Metanephros (tissue), 2 donors: ENCODE measurements around a stretch of chr19.

DNA sequence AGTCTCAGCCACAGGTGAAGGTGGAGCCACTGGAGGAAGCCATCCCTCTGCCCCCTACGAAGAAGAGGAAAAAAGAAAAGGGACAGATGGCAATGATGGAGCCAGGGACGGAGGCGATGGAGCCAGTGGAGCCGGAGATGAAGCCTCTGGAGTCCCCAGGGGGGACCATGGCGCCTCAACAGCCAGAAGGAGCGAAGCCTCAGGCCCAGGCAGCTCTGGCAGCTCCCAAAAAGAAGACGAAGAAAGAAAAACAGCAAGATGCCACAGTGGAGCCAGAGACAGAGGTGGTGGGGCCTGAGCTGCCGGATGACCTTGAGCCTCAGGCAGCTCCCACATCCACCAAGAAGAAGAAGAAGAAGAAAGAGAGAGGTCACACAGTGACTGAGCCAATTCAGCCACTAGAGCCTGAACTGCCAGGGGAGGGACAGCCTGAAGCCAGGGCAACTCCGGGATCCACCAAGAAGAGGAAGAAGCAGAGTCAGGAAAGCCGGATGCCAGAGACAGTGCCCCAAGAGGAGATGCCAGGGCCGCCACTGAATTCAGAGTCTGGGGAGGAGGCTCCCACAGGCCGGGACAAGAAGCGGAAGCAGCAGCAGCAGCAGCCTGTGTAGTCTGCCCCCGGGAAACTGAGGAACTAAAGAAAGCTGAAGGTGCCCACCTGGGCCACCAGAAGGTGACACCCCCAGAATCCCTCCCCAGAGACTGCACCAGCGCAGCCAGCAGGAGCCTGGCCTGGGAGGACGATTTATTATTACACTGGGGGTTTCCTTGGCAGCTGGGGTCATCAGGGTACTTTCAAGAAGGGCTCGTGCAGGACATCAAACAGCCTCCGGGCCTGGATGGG lies 2.7 kb downstream of the POLR1G start:
- RAMPAGE, long total RNA: no peak

DNA sequence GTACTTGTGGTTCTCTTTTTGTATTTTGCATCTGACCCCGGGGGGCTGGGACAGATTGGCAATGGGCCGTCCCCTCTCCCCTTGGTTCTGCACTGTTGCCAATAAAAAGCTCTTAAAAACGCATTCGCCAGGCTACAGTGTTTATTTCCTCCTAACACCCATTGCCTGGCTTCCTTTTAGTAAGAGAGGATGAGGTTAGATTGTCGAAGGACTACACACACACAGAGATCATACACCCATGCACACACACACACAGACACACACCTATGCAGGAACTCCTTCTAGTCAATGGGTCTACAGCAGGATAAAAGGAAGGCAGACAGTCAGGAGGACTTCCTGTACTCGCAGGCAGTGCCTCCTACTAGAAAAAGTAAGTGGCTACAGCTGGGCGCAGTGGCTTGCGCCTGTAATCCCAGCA lies 7.3 kb downstream of the FOSB start:
- RAMPAGE, long total RNA: no peak

- RAMPAGE, long total RNA: no peak
Observed at GRCh38 chr19:45505870-45506385, 1.4 kb upstream of the VASP start.

DNA sequence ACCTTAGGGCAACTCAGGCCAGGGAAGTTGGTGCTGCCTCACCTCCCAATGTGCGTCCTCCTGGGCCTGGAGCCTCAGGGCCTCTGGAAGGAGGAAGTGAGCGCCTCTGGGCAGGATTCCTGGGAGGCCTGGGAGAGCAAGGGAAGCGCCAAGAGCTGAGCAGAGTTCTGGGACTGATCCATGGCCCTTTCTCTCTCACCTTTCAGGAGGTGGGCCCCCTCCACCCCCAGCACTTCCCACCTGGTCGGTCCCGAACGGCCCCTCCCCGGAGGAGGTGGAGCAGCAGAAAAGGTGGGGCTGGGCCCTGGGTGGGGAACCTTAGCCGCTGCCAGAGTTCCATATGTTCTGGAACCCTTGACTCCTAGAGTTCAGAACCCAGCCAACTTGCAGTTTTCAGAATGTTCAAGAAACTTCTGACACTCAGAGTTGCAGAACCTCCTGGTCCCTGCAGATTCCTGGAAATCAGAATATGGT lies 13.9 kb downstream of the VASP start:
- RAMPAGE, long total RNA: no peak

DNA sequence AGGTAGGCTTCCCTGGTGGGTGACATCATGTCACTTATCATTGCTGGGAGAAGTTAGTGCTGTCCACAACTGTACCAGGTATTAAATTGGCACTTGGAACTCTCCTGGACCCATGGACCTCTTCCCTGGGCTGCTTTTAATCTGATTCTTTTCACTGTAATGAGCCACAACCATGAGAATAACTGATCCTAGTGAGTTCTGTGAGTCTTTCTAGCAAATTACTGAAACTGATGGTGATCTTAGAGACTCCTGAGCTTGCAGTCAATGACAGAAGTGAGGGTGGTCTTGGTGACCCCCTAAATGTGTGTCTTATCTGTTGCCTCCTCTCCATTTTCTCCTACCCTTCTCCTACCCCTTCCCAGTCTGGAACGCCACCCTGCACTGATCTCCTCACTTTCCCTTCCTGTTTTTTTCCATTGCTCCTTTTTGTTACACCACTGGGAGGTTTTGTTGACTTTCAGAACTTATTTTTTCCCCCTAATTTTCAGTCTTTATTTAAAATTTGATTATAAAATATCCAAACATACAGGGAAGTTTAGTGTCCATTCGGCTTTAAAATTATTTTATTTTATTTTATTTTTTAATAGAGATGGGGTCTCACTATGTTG lies 25.0 kb downstream of the VASP start:
- RAMPAGE, long total RNA: no peak

DNA sequence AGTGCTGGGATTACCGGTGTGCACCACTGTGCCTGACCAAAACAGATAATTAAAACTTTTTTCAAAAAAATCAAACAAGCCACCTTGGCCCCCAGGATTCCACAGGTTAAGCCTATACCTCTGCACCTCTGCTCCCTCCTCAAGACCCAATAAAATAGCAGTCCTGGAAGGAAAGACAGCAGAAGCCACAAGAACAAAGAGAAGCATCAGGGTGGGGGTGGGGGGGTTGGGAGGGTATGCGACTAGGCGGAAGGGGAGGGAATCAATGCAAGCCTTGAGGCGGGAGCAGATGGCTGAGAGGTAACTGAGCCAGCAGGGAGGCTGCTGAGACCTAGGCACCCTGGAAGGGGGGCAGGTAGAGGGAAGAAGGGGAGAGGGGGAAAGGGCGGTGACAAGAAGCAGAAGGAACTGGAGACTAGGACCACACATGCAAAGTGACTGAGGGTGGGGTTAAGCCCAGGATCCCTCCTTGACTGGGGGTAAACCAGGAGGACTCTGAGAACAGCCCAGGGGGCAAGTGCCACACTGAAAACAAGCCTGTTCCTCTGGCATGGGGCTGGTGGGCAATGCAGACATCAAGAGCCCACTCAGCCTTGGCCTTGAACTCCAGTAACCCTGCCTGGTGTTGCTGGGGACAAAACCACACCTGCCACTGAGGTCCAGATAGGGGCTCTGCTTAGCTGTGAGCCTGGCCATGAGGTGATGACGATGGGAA lies 20.5 kb downstream of the OPA3 start:
- RAMPAGE, long total RNA: no peak

DNA sequence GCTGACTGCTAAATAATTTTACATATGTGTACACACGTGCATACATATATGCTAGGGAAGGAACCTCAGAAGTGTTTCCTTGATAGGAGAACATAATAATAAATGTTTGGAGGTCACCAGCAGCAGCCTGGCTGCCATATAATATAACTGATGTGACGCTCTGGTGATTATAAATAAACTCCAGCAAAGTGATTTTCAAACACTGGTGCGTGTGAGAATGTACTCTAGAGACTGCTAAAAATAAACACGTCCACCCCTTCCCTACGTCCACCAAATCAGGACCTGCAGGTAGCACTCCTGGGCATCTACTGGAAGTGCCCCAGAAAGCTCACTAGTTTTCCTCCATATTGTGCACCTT lies 13.2 kb downstream of the OPA3 start:
- RAMPAGE, long total RNA: no peak

DNA sequence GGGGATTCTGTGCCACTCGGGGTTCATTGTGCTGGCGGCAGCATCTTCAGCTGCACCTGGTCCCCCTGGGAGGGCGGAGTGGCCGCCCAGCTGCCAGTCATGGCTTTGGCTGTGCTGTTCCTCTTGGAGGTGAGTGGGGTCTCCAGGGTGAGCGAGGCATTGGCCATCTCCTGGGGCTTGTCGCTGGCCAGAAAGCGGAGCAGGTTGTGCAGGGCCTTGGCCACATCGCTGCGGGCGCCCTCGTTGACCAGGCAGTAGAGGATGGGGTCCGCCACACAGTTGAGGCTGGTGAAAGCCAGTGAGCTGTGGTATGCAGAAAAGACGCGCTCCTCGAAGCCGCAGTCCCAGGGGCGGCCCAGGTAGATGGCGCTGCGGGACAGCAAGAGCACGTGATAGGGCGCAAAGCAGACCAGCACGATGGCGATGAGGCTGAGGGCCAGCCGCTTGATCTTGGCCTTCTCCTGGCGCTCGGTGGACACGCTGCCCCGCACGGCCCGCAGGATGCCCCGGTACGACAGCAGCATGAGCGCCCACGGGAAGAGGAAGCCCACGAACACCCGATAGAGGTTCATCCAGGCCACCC lies 6.2 kb upstream of the OPA3 start:
- RAMPAGE, long total RNA: no peak

- RAMPAGE, long total RNA: no peak
Observed at GRCh38 chr19:45764650-45765311, 4.3 kb downstream of the SIX5 start.

DNA sequence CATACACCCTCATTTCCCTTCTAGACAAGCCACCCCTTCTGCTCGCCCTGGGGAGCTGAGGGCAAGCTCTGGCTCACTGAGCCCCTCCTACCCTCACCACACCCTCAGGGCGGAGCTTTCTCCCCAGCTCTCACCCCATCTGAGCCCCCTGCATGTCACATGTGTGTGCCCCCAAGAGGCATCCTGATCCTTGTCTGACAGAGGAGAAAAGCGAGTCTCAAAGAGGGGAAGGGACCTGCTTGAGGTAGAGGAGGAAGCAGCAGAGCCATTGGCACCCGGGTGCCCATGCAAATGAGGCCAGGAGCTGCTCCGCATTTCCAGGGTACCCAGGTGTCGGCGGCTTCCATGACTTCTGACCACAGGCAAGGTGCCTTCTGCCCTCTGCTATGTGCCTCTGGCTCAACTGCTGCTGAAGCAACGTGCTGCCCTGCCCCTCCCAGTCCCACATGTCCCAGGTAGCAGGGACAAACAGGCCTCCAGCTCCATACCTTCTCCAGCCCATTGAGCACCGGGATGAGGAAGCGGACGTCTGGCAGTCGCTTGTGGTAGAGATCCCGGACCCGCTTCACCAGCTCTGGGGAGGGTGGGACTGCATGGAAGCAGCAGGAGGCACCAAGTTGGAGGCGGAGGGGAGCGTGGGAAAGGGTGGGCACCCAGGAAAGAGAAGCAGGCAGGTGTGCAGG lies 7.9 kb upstream of the RSPH6A start:
- RAMPAGE, long total RNA: no peak

DNA sequence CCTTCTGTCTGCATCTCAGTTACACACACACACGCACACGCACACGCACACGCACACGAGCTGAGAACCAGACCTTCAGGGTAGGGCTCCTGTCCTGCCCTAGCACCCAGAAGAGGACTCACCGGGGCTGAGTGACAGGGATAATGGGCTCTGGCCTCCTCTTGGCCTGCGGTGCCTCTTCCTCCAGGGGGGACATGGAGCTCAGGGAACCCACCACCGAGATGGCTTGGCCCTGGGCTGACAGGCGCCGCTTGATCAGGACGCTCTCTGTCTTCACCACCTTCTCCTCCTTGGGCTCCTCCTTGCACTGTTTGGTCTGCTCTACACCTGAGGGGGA lies 16.1 kb upstream of the RSPH6A start:
- RAMPAGE, long total RNA: no peak

DNA sequence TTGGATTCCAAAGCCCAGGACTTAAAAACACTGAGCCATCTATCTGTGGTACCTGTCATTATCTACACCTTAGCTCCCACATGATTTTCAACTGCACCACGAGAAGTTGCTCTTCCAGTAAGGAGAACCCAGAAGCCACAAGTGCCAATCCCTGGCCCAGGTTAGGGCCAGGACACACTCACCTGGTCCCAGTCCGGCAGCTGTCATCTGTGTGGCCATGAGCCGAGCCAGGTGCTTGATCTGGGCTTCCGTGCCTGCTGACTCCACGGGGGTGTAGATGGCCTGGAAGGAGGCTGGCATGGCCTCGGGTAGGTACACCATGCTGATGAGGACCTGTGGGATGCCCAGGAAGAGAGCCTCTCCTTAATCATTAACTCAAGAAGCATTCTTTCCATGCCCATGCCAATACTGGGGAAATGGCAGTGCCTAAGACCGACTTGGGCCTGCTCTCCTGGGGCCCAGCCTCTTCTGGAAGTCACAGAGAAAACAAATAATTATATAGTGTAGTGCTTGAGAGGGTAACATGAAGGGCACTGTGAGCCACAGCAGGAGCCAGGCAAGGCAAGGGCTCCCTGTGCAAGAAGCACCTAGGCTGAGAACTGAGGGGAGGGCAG lies 19.9 kb upstream of the RSPH6A start:
- RAMPAGE, long total RNA: no peak

DNA sequence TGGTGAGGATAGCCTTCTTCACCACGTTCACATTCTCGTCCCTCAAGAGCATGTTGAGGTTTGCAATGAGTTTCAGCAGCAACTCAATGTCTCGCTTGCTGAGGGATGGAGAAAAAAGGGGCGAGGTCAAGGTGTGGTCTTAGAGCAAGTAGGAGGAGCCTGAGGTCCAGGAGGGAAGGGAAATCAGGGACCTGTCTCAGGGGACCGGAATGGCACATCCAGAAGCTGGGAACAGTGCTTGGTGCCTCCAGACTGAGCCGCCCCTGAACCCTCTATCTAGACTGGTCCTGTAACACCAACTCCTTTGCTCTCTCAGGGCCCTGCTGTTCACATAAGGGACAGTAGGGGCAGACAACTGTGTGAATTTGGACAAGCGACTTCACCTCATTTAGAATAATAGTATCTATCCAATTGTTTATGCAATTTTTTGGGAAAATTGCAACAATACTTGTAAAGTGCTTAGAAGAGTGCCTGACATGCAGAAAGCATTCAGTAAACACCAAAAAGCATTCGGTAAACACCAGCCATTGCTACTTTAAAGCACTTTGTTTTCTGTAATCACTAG lies 14.1 kb downstream of the SYMPK start:
- RAMPAGE, long total RNA: no peak

- RAMPAGE, long total RNA: no peak
Observed at GRCh38 chr19:45881743-45882487, 4.0 kb downstream of the IRF2BP1 start.

DNA sequence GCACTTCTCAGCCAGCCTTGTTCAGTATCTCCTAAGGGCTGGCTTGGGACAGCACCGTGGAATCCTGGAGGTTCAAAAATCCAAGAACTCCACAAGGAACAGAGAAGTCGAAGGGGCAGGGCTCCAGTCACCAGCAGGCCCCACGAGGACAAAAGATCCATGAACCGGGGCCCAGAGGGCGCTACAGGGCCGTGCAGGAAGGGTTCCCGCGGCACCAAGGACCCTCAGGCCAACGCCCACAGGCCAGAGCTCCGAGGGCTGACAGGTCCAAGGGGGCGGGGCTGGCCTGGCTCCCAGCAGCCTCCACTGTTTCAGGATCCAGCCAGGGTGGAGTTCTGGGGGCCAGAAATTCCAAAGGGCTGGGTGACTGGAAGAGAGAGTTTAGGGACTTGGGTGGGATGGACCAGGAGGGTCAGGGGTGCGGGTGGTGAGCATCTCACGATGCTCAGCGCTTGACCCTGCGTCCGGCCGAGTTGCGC lies 707 bp downstream of the NANOS2 start:
- RAMPAGE, long total RNA: no peak

DNA sequence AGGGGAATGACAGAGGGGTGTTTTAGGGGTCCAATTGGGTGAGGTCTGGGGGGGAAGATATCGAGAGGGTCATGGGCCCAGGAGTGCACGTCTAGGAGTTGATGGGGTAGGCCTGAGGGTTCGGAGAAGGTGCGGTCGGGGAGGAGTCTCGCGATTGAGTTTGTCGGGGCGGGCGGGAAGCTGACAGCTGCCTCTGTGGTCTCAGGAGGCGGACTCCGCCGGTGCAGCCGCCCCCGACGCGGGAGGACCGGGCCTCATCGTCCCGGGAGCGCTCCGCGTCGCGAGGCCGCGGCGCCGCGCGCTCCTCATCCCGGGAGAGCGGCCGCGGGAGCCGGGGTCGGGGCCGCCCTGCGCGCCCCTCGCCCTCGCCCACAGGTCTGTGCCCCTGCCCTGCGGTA lies 7.0 kb downstream of the PGLYRP1 start:
- RAMPAGE, long total RNA: no peak

DNA sequence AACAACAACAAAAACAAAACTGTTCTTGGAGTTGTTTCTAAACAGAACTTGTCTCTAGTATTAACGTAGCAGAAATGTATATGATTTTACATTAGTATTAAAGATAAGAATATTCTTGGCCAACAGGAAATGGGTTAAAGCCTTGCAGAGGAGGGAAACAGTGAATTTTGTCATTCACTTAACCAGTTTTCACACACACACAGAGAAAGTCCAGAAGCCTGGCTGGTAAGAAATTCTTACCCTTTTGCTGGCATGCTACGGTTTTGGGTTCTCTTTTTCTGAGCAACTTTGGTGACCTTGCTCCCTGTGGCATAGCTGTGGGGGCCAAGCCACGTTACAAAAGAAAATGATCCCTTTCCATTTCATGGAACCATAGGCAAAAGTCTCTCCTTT lies 7.5 kb upstream of the IGFL3 start:
- RAMPAGE, long total RNA: no peak

- RAMPAGE, long total RNA: no peak
Observed at GRCh38 chr19:46185074-46185410, 37.0 kb downstream of the IGFL2 start.

GRCh38 chr19:46278155-46278892 lies 18.5 kb upstream of the HIF3A start:
- RAMPAGE, long total RNA: no peak

GRCh38 chr19:46480852-46481500 lies 9.6 kb upstream of the PNMA8A start:
- RAMPAGE, long total RNA: no peak